HEK293 (cell line): Measurements from ENCODE around the gene CCDC24.

DNA sequence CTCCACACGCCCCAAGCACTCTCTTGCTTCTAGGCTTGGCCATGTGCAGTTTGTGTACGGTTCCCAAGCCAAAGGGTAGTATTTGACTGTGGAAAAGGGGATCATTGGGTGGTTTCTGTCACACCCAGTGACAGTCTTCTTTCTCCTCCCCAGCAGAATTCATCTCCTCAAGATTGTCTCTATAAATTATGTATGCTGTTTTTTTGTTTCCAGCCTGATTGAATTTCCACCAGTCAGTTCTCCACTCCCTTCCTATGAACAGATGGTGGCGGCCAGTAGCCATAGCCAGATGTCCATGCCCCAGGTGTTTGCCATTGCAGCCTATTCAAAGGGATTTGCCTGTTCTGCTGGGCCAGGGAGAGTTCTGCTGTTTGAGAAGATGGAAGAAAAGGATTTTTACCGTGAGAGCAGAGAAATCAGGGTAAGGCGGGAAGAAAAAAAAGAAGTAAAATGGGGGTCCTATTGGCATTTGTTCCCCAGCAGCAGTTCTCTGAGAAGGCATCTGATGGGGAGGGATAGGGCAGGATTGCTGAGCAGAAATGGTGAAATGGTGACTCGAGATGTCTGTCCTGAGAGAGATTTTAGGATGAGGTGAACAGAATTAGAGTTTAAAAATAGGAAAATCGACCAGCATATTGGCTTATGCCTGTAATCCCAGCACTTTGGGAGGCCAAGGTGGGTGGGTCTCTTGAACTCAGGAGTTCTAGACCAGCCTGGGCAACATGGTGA lies 13.0 kb downstream of the CFAP57 start:
- PRO-cap, result no peak
- RRBS, 2 experiments, result no CpG with 5 or more reads among the region's 7 CpGs

GRCh38 chr1:43253875-43254355 lies 15.9 kb upstream of the TMEM125 start:
- PRO-cap, result no peak
- RRBS, 2 experiments, result no CpG with 5 or more reads among the region's 8 CpGs

DNA sequence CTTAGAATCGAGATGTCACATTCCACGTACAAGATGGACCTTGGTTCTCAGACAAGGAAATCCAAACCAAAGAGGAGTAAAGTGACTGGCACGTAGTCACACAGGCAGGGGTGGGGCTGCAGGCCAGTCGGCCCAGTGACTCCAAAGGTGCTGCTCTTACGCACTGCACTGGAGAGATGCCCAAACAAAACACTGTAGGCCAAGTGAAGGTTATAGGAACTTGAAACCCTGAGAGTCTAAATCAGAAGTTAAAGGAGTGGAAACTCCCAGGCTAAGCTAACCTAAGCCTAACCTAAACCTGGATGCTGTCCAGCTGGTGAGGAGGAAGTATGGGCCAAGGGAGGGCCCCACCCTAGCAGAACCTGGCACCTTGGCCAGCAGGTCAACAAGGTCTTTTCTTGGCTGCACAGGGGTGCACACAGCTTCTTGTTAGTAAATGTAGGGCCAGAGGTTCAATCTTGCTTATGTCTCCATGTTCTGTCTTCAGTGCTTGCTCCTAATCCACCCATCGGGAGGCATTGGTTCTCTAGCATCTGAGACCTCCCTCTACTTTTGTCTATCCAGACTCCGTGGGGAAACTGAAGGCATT lies 13.1 kb upstream of the TMEM125 start:
- PRO-cap, result no peak
- RRBS, 2 experiments, result no CpG with 5 or more reads among the region's 7 CpGs

GRCh38 chr1:43290221-43290900 lies 5.0 kb upstream of the C1orf210 start:
- PRO-cap, result no peak
- RRBS, 2 experiments, result no CpG with 5 or more reads among the region's 7 CpGs

GRCh38 chr1:43293861-43294212 lies 6.9 kb upstream of the TIE1 start:
- PRO-cap, result no peak
- RRBS, 2 experiments, result no CpG with 5 or more reads among the region's 2 CpGs

DNA sequence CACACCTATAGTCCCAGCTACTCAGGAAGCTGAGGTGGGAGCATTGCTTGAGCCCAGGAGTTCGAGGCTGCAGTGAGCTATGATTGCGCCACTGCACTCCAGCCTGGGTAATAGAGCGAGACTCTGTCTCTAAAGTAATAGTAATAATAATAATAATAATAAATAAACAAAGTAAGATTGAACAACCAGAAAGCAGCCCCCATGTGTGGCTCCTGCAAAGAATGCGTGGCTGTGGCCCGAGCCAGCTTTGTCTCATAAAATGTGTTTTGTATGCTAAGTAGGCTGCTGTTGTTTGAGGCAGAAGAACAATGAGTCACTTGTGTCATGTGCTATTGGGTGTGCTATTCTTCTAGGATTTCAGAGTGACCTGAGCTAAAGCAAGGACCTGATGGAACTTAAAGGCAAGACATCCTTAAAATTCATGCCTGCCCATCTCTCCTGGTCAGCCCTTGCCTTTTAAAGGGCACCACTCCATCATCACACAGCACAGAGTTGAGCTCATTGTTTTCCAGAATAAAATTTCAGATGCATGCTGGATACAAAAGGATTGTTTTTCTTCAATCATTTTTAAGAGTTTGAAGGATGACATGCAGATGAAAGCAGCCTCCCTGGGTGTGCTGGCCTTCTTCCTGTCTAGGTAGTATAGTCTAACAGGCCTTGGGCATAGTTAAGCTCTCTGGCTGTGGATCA lies 6.4 kb upstream of the TIE1 start:
- PRO-cap, result no peak
- RRBS, 2 experiments, result no CpG with 5 or more reads among the region's 5 CpGs

- PRO-cap, result no peak
- RRBS, 2 experiments, result no CpG with 5 or more reads among the region's 10 CpGs
These were observed 16.6 kb upstream of the MPL start for GRCh38 chr1:43320840-43321607.

DNA sequence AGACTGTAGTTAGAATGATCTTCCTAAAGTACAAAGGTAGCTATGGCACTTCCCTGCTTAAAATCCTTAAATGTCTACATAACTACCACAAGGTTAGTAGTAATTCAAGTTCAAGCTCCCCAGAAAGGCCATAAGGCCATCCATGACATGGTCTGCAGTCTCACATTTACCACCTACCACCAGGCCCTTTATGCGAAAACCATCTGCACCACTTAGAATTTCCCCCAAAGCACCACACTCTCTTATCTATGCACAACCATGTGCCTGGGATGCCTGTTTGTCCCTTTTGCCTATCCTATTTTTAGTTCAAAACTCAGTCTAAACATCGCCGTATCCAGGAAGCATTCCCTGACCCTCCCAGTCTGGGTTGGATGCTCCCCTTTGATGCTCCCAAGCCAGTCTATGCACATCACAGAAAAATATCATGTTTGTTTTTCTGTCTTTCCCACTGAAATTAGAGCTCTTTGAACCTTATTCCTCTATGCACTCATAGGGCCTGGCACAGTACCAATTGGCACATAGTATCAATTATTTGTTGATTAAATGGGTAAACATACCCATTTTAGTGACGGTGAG lies 6.6 kb downstream of the MPL start:
- PRO-cap, result no peak
- RRBS, 2 experiments, result no CpG with 5 or more reads among the region's 4 CpGs

DNA sequence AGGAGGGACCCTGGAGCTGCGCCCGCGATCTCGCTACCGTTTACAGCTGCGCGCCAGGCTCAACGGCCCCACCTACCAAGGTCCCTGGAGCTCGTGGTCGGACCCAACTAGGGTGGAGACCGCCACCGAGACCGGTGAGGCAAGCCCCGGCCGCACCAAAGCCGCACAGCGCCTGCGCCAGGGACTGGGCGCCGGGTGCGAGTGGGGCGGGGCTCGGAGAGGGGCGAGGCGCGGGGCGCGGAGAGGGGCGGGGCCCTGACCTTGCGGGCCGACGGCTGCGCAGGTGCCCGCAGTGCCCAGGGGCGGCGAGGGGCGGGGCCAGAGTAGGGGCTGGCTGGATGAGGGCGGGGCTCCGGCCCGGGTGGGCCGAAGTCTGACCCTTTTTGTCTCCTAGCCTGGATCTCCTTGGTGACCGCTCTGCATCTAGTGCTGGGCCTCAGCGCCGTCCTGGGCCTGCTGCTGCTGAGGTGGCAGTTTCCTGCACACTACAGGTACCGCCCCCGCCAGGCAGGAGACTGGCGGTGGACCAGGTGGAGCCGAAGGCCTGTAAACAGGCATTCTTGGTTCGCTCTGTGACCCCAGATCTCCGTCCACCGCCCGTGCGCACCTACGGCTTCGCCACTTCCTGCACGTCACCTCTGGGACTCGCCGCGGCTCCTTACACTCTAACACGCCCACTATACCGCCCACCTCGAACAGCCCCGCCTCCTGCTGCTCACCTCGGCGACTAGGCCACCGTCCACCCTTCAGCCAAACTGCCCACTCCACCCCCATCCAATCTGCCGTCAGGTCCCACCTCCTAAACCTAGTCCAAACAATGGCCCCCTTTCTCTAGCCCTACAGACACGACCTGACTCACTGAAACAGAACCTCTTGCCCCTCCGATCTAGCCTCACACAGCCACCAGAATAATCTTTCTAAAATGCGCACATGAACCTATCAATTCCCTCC lies 9.6 kb upstream of the CDC20 start:
- PRO-cap, result bidirectional peak, plus-strand start at position 369 of the sequence, minus-strand start at position 160 of the sequence; bidirectional peak, plus-strand start at position 840 of the sequence, minus-strand start at position 627 of the sequence
- RRBS, 2 experiments, result 4 to 20% methylated on average over 7 of the region's 70 CpGs

DNA sequence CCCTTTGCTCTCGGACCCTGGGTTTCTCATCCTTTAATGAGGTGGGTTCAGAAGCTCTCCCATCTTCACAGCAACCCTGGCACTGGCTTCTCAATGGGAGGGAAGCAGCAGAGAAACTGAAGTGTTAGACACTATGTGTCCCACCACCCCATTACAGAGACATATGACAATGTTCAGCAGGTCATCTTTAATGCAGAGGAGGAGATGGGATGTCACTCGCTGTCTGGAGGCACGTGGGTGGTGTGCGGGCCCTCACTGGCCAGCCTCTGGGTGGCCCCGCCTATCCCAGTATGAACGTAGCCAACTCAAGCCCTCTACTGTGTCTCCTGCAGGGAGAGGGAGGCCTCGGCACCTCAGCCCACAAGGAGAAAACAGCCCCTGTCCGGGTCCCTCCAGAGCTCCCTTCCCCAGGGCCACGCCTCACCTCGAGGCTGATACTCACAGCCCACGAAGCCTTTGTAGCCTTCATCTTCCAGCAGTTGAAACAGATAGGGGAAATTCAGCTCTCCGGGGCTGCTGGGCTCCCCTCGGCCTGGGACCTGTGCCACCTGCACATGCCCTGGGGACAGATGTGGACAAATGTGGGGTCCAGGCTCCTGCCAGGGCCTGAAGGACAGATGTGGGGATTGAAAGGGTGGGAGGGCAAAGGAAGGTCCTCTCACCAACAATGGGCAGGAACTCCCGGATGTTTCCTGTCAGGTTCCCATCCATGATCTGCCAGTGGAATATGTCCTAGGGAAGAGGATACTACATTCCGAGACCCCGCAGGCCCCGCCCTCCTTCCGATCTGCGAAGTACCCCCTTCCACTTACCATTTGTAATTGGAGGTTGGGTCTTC lies 2.5 kb downstream of the HYI start:
- PRO-cap, result no peak
- RRBS, 2 experiments, result no CpG with 5 or more reads among the region's 19 CpGs

DNA sequence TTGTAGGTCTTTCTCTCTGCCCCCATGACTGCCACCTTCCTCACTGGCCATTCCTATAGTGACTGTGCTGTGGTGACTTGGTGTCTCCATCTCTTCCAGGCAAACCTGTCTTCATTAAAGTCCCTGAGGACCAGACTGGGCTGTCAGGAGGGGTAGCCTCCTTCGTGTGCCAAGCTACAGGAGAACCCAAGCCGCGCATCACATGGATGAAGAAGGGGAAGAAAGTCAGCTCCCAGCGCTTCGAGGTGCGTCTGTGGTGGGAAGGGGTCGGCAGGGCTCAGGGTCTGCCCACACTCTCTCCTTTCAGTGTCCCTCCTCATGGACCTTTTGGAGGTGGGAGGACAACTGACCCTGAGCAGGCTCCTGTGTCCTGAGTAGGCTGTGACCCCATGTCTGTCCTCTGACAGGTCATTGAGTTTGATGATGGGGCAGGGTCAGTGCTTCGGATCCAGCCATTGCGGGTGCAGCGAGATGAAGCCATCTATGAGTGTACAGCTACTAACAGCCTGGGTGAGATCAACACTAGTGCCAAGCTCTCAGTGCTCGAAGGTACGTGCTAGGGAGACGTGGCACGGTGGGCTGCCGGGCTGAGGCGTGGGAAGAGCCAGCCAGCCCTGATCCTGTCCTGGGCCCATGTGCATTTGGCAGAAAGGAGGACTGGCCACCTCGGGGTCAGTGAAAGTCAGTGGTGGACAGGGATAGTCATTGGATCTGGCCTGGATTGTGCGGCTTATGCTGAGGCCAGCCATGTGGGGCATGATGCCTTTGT lies 22.9 kb downstream of the PTPRF start:
- PRO-cap, result no peak
- RRBS, 2 experiments, result no CpG with 5 or more reads among the region's 18 CpGs

DNA sequence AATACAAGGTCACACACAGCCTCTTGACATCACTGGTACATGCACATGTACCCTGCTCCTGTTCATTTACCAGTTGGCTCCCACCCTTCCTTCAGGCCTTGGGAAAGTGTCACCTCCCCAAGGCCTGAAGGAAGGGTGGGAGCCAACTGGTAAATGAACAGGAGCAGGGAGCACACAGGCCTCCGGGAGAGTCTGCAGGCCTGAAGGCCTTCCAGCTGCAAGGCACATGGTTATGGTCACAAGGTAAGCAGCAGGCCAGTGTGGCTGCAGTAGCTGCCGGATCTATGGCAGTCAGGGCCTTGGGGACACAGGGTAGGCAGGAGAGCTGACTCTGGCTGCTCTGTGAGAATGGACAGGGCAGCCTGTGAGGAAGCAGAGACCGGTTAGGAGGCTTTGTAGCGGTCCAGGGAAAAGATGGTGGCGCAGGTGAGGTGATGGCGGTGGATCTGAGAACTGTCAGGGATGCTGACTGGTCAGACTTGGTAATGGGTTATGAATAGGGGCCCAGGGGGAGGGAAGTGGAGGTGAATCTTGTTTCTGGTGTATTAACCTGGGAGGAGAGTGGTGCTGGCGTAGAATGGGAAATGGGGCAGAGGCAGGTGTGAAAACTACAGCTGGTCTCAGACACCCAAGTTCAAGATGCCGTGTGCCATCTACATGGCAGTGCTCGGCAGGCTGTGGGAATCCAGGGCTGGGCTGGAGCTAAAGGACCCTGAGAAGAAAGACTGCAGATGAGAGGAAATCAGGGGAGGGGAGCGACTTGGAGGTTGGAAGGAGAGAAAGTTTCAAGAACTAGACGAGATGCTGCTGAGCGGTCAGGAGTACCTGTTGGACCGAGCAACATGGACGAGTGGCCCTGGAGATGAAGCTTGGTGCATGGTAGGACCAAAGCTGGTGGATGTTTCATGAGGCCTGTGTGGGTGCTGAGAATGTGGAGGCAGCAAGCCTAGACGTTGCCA lies 55.5 kb upstream of the KDM4A start:
- PRO-cap, result no peak
- RRBS, 2 experiments, result 88 to 93% methylated on average over 3 of the region's 15 CpGs

DNA sequence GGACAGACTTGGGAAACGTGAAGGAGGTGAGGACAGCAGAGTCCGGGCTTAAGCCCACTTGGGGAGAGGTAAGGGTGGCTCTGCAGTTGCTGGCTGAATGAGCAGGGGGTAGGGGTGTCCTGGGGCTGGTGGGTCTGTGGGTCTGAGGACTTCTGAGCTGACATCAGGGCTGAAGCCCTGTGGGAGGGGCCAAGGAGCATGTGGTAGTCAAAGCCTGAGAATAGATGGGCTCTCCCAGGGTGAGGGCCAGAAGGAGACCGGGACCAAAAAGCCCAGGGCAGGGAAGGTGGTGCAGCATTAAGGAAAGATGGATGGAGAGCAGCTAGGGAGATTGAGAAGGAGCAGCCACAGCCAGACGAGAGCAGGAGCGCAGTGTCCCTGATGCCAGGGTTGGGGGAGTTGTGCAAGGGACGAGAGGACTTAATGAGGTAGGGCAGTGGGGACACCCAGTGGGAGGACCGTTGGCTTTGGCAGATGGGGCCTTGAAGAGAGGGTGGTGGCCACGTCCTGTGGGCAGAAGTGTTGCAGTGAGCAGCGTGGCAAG lies 38.1 kb upstream of the KDM4A start:
- PRO-cap, result no peak
- RRBS, 2 experiments, result no CpG with 5 or more reads among the region's 9 CpGs

DNA sequence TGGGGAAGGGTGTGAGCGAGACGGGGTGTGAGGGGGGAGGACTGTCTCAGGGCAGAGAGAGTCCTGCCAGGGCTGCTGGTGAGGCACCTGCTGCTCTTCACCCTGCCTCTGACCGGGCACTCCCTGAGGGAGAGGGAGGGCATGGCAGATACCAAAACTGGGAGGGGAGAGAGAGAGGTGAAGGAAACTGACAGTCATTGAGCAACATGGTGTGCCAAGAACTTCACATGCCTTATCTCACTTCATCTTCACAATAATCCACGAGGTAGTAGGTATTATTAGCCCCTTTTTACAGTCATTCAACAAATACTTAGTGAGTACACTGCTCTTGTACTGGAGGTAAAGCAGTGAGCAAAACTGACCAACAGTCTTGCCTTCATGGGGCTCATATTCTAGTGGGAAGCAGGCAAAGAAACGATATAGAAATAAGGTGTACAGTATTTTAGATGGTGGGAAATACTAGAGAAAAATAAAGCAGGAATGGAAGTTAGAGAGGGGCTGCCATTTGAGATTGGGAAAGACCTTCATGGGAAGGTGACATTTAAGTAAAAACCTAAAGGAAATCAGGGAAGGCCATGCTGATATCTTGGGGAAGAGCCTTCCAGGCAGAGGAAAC lies 61.2 kb upstream of the ARTN start:
- PRO-cap, result no peak
- RRBS, 2 experiments, result no CpG with 5 or more reads among the region's 5 CpGs

- PRO-cap, result no peak
- RRBS, 2 experiments, result no CpG with 5 or more reads among the region's 4 CpGs
These were observed 17.6 kb upstream of the ARTN start for GRCh38 chr1:43915987-43916504.

- PRO-cap, result bidirectional peak, plus-strand start at chr1:43991826, minus-strand start at chr1:43991536
- RRBS, 2 experiments, result 2% methylated on average over 33 of the region's 66 CpGs
These were observed at the start of gene CCDC24 for GRCh38 chr1:43991181-43992034. TSS of gene CCDC24 (plus strand) at chr1:43991599.

GRCh38 chr1:43997140-43997956 lies 5.9 kb downstream of the CCDC24 start:
- PRO-cap, result no peak
- RRBS, 2 experiments, result 94 to 95% methylated on average over 9 of the region's 25 CpGs

DNA sequence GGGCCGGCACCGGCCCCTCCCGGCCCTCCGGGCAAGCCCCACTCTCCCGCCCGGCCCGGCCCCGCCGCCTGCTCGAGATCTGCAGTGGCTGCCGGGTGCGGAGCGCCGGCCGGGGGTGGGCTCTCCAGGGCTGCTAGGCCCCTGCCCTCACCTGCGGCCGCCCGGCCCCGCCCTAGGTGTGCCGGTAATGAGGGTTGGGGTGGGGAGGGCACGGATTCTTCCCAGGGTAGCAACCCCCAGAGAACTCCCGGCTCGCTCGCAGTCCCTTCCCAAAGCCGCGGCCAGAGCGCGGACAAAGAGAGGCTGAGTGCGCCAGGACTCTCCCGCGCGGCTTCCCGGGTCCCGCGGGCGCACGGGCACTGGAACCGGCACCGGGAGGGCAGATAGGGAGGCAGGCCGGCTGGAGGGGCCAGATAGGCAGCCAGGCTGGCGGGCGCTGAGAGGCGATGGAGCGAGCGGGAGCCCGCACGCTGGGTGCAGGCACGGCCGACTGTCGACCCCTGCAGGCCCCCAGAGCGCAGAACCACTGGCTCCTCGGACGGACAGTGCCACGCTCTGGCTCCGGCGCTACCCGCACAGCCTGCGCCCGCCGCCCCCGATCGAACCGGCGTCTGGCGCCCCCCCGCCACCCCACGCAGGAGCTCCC lies 765 bp downstream of the SLC6A9 start:
- PRO-cap, result bidirectional peak, plus-strand start at position 75 of the sequence, minus-strand start outside the sequence; bidirectional peak, plus-strand start at position 259 of the sequence, minus-strand start at position 294 of the sequence; bidirectional peak, plus-strand start at position 439 of the sequence, minus-strand start at position 433 of the sequence; bidirectional peak, plus-strand start at position 520 of the sequence, minus-strand start at position 528 of the sequence
- RRBS, 2 experiments, result under 1 to 1% methylated on average over 25 of the region's 67 CpGs

DNA sequence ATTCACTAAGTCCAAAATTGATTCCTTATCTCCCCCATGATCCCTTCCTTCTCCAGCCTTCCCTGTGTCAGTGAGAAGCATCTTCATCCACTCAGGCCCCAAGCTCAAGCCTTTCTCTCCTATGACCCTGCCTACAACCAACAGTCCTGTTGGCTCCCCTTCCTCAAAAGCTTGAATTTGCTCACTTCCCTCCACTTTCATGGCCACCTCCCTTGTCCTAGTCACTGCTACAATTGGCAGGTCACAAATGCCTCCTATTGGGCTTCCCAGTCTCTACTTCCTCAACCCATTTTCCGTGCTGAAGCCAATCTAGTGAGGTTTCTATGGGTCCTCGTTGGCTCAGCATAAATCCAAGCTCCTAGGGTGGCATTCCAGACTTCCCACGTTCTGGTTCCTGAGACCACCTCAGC lies 40.2 kb upstream of the SLC6A9 start:
- PRO-cap, result no peak
- RRBS, 2 experiments, result no CpG with 5 or more reads among the region's 3 CpGs

- PRO-cap, result no peak
- RRBS, 2 experiments, result no CpG with 5 or more reads among the region's 6 CpGs
These were observed 544 bp upstream of the DMAP1 start for GRCh38 chr1:44212722-44213131.